ENCODE measurements around the genes KLHL28, PRPF39 and RPL10L.

GRCh38 chr14:37198223-37198739 lies 544 bp downstream of the MIPOL1 start:
- CAGE, long polyA plus RNA = no peak
- RRBS = no CpG with 5 or more reads among the region's 18 CpGs

- CAGE, long polyA plus RNA = no peak
- RRBS = 6% methylated on average over 11 of the region's 24 CpGs
These were observed 7.4 kb downstream of the FOXA1 start for GRCh38 chr14:37587514-37588103.

GRCh38 chr14:37593802-37594834 lies 931 bp downstream of the FOXA1 start:
- CAGE, long polyA plus RNA = no peak
- RRBS = 4% methylated on average over 21 of the region's 49 CpGs

GRCh38 chr14:38270839-38271119 lies 14.9 kb upstream of the CLEC14A start:
- CAGE, long polyA plus RNA = no peak
- RRBS = no CpG with 5 or more reads among the region's 2 CpGs

- CAGE, long polyA plus RNA = no peak
- RRBS = no CpG with 5 or more reads among the region's 4 CpGs
These were observed 234.7 kb downstream of the SEC23A start for GRCh38 chr14:38868407-38868759.

DNA sequence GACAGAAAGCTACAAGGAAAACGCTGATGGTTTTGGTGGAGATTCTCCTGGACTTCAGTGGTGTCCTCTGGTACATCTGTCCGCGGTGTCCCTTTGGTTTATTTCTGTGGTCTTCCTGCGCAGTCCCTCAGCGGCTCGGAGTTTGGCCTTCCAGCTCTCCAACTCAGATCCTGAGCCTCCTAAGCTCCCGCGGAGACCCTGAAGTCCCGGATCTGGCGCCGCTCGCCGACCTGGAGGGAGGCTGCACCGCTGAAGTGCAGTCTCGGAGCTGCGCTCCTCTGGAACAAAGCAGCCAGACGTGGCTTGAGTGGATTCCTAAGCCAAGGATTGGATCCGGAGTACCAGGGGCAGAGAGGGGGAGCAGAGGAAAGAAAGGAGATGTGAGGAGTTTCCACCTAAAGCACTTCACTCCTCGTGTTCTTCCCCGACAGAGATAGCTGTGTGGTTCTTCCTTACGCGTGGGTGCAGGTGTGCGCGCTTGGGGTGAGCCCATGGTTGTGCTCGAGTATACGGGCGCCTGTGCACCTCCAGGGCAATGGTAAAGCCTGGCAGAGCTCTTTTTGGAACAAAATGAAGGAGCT lies 1.4 kb upstream of the LRFN5 start:
- CAGE, long polyA plus RNA = no peak
- RRBS = no CpG with 5 or more reads among the region's 27 CpGs

GRCh38 chr14:44960833-44962070 lies at the start of gene KLHL28:
Gene KLHL28 (minus strand): TSS chr14:44961947.
- CAGE, long polyA plus RNA = no peak
- RRBS = no CpG with 5 or more reads among the region's 42 CpGs

DNA sequence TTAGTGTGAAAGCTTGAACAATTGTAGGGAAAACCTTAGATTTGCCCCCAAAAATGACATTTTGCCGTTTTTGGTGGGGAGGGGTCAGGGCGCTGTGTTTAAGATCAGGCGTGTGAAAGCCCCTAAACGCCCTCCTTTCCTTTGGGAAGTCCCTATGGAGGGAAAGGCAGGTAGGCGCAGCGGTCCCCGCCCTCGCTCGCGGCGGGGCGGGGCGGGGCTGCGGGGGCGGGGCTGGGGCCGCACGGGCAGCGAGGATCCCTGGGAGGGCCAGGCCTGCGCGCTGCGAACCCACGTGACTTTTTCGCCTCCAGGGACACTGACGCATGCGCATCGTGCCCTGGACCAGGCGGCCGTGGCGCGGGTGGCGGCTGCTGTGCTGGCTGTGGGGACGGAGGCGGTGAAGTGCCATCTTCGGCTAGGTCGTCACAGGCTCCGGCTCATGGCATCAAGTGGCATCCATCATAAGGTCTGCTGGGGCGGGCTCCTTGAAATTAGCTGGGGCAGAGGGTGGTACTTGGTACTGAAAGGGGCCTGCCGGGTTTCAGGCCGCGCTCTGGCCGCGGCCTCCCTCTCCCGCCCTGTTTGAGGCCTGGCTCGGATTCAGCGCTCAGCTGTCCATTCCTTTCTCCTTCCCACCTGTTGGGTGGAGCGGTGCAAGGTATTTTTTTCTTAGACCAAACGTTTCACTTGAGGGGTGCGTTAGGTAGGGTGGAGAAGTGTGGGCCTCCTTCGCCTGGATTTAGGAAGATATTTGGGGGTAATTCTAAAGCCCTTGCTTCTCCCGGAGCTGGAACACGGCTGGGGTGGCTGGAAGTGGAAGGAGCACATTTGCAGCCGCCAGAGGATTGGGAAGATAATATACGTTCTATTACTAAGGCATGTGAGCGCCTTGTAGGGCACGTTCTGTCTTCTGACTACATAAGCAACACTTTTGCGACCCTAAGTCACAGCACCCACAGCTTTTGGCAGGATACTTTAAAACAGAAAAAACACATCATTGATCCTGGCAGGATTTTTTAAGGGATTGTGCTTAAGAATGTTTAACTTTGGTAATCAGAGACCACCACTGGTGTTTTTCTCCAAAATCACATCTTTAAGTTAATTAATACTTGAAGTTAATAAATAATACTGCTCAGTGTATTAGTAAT lies at the start of gene PRPF39:
Gene PRPF39, plus strand, starts transcription at position 333 of the 1,148 bp plus-strand sequence.
- CAGE, long polyA plus RNA = no peak
- RRBS = 5% methylated on average over 2 of the region's 56 CpGs

DNA sequence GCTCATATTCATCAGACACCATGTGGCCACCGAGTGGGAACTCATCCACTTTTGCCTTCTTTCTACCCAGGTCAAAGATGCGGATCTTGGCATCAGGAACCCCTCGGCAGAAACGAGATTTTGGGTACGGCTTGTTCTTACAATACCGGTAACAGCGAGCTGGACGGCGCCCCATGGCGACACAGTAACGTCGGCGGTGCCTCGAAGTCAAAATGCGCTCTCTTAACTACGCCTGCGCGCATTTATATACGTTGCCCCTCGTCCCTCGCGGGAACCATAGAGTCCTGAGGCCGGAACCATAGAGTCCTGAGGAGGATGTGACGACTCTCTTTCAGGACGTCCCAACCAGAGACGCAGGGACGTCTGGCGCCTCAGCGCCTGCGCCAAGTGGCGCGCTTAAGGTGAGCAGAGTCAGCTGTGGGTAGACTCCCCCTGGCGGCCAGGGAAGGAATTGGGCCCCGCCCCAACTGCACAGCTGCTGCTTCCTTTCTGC lies at the start of gene RPL10L:
Gene RPL10L, minus strand, starts transcription at position 220 of the 493 bp plus-strand sequence.
- CAGE, long polyA plus RNA = no peak
- RRBS = no CpG with 5 or more reads among the region's 34 CpGs

- CAGE, long polyA plus RNA = no peak
- RRBS = no CpG with 5 or more reads among the region's 2 CpGs
These were observed 851.8 kb downstream of the RPS29 start for GRCh38 chr14:48734346-48734873.

- CAGE, long polyA plus RNA = no peak
- RRBS = no CpG with 5 or more reads among the region's 5 CpGs
These were observed 8.7 kb downstream of the RPS29 start for GRCh38 chr14:49577240-49578029.

GRCh38 chr14:49633780-49634201 lies 1.3 kb downstream of the DNAAF2 start:
- CAGE, long polyA plus RNA = no peak
- RRBS = under 1% methylated on average over 24 of the region's 57 CpGs

- CAGE, long polyA plus RNA = no peak
- RRBS = no CpG with 5 or more reads among the region's 8 CpGs
These were observed 12.0 kb downstream of the NEMF start for GRCh38 chr14:49840545-49840942.

DNA sequence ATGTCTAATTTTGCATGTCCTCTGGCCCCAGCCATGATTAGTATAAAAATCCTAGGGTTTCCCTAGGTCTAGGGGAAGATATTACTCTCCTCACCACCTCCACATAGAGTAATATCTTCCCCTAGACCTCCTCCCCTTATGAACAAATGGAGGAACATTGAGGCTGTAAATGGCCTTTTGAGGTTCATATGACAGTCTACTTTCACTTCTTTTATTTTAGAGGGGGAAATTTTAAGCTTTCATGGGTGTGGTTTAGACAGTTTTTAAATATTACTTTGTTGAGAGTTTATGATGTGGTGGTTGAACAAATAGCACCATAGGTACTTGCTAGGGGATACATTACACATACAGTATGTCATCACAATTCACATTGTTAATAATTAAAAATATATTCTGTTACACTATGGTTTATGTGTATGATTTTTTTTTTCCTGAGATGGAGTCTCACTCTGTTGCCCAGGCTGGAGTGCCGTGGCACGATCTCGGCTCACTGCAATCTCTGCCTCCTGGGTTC lies 17.4 kb upstream of the NEMF start:
- CAGE, long polyA plus RNA = no peak
- RRBS = no CpG with 5 or more reads among the region's 3 CpGs

DNA sequence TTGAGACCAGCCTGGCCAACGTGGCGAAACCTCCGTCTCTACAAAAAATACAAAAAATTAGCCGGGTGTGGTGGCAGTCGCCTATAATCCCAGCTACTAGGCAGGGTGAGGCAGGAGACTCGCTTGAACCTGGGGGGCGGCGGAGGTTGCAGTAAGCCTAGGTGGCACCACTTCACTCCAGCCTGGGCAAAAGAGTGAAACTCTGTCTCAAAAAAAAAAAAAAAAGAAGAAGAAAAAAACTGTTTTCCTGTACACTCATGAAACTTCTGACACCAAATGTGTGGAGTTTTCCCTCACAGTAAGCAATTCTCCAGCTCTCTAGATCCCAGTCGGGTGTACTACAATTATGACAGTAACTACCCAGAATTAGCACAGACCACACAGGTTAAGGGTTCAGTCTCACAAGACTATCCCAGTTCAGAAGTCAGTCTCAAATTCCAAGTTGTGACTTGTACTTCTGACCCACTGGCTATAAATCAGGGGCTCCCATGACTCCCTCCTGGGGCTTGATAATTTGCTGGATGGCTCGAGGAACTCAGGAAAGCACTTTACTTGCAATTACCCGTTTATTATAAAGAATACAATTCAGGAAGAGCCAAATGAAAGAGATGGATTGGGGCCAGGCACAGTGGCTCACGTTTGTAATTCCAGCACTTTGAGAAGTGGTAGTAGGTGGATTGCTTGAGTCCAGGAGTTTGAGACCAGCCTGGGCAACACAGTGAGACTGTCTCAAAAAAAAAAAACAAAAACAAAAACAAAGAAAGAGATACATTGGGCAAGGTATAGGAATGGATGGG lies 12.5 kb upstream of the ARF6 start:
- CAGE, long polyA plus RNA = no peak
- RRBS = no CpG with 5 or more reads among the region's 12 CpGs

DNA sequence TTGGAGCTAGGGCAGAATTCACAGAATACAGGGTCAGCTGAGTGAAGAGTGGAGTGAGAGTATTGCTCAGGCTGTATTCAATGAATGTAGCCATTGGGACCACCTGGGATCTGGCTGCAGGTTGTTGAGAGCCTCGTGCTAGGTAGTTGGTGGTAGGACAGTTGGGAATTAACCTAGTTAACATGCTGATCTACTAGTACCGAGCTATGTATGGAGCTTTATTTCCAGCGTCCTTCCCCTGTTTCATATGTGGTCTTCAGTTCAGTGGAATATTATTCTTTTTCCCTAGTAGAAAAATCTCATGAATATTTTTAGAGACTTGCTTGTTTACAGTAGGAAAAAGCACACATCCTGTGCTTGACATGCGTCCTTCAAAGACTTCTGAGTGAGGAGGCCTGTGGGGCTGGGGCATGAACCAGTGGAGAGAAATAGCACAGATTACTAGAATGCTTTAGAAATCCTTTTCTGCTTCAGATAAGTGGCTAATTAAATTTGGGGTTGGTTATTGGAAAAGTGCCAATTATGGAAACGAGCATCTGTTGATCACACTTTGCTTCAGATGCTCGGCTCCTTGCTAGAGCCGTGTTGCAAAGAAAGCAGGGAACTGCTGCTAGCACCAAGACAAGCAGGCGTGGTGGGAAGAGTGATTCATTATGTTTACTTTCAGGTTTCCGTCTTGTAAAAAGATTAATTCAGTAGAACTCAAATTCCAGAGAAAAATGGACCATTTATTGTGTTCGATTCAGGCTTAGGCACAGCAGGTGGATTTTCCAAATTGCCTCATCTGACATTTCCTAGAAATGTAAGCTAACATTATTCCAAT lies 53.6 kb downstream of the ARF6 start:
- CAGE, long polyA plus RNA = no peak
- RRBS = no CpG with 5 or more reads among the region's 10 CpGs

DNA sequence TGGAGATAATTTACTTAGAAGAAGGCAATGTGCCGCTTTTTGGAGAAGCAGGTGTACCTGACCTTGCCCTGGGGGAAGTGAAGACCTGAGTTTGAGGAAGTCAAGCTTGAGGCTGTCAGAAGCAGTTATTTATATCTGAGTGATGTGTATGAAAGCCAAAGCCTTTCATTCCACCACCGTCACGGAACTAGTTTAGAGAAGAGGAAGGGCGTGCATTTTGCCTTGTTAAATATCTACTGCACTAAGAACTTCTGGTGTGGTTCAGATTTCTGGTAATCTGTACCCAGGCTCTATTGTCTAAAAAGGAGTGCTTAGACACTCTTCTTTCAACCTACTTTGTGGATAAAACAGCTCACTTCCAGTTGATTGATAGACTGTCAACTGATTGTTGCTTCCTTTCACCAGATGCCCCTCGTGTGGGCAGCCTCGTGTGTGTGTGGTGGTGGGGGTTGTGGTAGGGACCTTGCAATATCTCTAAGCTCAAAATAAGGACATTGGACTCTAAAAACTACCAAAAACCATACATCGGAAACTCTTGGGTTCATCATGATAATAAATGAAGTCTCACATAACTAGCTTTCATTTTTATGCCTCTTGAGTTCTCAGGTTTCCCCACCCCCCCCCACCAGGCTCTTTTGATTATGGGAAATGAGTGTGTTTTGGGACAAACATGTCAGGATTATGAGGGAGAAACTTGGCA lies 78.5 kb downstream of the ARF6 start:
- CAGE, long polyA plus RNA = no peak
- RRBS = no CpG with 5 or more reads among the region's 7 CpGs

DNA sequence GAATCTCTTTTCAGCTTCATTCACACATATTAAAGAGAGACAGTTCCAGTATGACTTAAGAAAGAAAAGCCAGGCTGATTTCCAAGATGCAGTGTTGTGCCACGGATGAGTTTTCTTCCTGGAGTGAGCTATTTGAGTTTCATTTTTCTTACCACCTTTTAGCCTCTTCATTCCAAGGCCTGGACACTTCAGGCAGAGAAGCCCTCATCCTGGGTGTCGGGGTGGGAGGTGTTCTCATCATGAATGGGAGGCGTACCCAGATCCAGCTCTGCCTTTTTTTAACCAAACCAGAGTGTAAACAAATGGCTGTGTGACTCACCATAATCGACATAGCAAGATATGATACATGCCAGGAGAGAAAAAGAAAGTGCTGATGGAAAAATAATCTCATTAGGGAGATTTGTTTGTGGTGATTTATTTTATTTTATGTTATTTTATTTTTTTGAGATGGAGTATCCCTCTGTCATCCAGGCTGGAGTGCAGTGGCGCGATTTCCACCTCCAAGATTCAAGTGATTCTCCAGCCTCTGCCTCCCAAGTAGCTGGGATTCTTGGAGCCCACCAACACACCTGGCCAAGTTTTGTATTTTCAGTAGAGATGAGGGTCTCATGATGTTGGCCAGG lies 80.0 kb downstream of the ARF6 start:
- CAGE, long polyA plus RNA = no peak
- RRBS = no CpG with 5 or more reads among the region's 6 CpGs

DNA sequence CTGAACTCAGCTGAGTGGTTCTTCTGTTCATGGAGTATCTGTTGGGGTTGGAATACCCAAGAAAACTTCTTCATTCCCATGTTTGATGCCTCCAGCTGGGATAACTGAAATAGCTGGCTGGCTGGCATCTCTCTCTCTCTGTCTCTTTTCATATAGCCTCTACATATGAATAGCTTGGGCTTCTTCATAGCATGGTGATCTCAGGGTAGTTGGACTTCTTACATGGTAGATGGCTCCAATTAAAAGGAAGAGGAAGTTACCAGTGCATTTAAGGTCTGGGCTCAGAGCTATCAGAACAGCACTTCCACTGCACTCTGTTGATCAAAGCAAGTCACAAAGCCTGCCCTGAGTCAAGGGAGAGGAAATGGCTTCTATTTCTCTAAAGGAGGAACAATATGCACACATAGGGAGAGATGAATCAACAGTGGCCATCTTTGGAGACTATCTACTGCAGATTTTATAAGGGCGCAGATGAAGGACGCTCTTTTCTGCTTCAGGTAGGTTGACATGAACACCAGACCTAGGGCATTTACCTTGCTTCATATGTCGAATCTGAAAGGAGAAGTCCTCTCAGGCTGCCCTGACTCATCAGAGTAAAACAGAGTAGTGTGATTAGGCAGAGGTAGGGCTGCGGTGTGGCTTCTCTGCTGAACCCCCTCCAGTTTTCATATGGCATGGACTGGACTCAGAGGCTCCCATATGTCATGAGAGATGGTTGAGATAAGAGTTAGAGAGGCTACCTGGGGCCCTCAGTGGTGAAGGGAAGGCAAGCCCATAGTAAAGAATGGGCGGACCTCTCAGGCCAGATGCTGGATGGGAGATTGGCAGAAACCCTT lies 84.2 kb downstream of the ARF6 start:
- CAGE, long polyA plus RNA = no peak
- RRBS = no CpG with 5 or more reads among the region's 5 CpGs

GRCh38 chr14:50006976-50007998 lies 109.1 kb downstream of the VCPKMT start:
- CAGE, long polyA plus RNA = no peak
- RRBS = no CpG with 5 or more reads among the region's 13 CpGs

All from osteoblast (primary cell).